CD14-positive monocyte (primary cell): ENCODE results near the genes IL1R1, IL18R1 and SLC9A4.

- CAGE, long polyA plus RNA, result no peak
Measured at GRCh38 chr2:101696439-101697120, 927 bp upstream of the MAP4K4 start.

GRCh38 chr2:101733034-101734084, 35.9 kb downstream of the MAP4K4 start:
- CAGE, long polyA plus RNA, result no peak

GRCh38 chr2:101829415-101829748, 131.9 kb downstream of the MAP4K4 start:
- CAGE, long polyA plus RNA, result no peak

- CAGE, long polyA plus RNA, result no peak
Measured at GRCh38 chr2:101845896-101846653, 145.7 kb upstream of the IL1R2 start.

DNA sequence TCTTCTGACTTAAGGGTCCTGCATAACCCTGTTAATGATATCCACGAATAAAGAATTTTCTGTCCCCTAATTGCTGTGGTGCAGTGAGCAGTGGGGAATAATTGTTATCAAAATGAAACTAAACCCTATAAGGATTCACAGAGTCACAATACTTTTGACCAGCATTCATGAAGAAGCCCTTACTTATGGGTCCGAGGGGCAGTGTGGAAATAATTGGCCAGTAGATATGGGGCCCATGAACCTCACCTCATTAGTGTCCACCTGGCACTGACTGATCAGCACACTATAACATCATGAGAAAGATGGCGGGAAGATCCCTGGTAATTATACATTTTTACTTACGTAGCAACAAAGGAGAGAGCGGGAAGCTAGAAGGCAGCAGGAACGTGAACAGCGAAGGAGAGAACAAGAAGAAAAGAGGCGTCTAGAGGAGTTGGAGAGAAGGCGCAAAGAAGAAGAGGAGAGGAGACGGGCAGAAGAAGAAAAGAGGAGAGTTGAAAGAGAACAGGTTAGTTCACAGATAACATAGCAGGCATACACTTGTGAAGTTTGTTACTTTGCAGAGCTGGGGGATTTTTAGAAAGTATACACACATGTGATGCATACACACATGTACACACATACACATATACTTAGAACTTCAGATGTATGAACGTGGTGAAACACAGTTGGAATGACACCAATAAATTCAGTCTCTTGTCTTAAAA, 136.0 kb upstream of the IL1R2 start:
- CAGE, long polyA plus RNA, result no peak

- CAGE, long polyA plus RNA, result no peak
Measured at GRCh38 chr2:101991531-101991709, 340 bp upstream of the IL1R2 start.

- CAGE, long polyA plus RNA, result no peak
Measured at GRCh38 chr2:102033342-102033871, 41.6 kb downstream of the IL1R2 start.

DNA sequence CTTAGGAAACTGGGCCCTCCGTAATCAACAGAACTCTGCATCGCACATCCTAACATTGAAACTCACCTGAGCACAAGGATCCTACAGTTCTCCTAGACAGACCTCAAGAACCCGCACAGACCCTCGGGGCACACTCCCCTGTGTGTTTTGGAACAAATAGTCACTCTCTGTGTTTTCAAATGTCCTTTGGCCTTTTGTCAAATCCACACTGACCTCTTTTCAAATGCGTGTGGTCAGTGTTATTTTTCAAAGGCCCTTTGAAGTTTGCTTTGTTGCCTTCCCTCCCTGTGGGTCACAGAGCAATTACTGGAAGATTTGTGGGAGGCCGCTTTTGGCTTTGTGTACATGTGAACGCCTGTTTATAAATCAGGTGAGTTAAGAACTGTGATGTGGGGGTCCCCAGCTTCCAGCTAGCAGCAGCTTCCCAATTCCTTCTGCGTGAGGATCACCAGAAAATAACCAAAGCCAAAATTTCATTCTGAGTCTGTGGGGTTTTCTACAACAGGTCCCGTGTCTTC, 66.1 kb downstream of the IL1R2 start:
- CAGE, long polyA plus RNA, result no peak

GRCh38 chr2:102059922-102060597, 68.3 kb downstream of the IL1R2 start:
- CAGE, long polyA plus RNA, result no peak

GRCh38 chr2:102069947-102070865, 72.3 kb upstream of the IL1R1 start:
- CAGE, long polyA plus RNA, result no peak

GRCh38 chr2:102142590-102143340, at the start of gene IL1R1:
IL1R1 (plus strand) TSS chr2:102142746.
- CAGE, long polyA plus RNA, result no peak

DNA sequence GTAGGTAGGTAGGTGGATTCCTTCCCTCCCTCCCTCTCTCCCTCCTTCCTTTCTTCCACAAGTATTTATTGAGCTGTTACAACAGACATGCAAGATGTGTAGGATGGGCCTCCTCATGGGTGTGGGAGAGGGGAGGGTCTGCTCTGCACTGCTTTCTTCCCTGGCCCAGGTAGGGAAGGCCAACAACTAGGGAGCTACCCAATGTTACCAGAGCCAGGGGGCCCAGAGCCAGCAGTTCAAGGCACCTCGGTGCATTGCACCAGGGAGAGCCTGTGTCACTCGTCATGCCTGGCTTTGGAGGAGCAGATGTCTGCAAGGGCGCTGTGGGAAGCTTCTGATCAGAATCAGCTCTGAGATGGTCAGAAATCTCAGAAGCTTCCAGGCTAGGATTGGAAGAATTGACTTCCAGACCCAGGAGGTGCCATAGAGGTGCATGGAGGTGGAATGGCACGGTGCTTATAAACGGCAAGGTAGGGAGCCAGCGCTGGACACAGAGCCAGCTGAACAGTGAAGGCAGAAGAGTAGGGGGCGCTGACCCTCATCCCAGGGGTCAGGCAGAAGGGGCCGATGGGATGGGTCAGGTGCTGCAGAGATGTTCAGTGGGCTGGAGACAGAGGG, 9.0 kb downstream of the IL1R1 start:
- CAGE, long polyA plus RNA, result no peak

DNA sequence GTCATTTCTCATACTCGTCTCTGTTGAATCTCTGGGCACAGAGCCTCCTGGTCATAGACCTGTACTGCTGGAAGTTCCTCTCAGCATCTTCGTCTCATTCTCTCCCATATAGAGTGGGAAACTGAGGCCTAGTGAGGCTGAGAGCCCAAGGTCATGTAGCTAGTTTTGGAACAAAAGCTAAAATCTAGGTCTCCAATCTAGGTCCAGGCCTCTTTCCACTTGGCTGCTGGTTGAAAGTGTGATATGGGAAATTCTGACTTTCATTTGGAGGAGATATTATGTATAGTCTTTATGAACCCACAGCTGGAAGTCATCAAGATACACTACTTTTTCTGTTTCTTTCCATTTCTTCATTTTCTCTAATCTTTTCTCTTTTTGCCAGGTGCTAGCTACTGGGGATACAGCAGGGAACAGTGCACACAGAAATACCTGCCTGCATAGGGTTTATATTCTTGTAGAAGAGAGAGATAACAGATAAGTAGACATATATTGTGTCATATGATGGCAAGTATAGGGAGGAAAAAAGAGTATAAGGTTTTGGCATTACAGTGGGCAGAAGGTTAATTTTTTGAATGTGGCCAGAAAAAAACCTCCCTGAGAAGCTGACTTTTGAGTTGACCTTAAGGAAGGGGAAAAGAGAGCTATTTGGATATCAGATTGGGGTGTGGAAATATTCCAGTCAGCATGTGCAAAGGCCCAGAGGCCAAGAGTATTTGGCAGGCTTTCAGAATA, 15.5 kb downstream of the IL1R1 start:
- CAGE, long polyA plus RNA, result no peak

GRCh38 chr2:102355383-102356615, at the start of gene IL18R1:
IL18R1 (plus strand) TSS chr2:102355796.
- CAGE, long polyA plus RNA, result no peak

GRCh38 chr2:102473041-102473544, at the start of gene SLC9A4:
SLC9A4 (plus strand) TSS chr2:102473226.
- CAGE, long polyA plus RNA, result no peak

GRCh38 chr2:103401670-103402186, 639.9 kb downstream of the TMEM182 start:
- CAGE, long polyA plus RNA, result no peak

GRCh38 chr2:104867214-104868093, 13.5 kb downstream of the POU3F3 start:
- CAGE, long polyA plus RNA, result no peak

DNA sequence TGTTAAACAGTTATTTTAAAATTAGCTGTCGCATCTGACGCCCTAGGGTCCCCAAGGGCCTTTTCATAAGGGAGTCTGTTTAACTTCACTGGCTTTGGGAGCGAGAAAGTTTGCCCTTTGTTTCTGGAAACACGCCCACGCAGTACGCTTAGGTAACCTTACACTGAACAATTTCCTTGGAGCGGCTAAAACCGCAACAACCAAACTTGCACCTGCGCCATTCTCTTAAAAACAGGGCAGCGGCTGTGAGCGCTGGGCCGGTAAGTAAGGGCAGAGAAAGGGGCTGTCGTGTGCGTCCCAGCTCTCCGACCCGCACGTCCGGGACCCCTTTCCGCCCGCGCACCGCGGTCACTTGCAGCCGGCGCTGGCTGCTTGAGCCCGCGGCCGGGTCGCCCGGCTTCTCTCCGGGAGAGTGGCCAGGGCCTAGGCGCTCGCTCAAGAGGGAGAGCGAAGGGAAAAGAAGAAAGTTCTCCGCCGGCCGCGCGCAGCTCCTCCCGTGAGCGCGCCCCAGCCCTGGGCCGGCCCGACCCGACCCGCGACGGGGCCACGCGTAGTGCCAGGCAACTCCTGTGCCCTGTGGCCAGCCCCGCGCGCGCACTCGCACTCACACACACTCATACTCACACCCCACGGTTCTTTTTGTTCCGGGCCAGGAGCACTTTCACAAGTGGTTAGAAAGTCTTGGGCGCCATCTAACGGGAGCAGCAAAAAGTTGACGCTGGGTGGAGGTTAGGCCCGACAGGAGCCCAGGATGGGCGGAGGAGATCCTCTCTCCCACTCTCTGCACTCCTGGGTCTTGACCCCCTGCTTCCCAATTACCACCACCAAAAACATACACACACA, 19.2 kb downstream of the POU3F3 start:
- CAGE, long polyA plus RNA, result no peak

- CAGE, long polyA plus RNA, result no peak
Measured at GRCh38 chr2:105038725-105039227, 907 bp downstream of the MRPS9 start.

- CAGE, long polyA plus RNA, result no peak
Measured at GRCh38 chr2:105107825-105108024, 69.9 kb downstream of the MRPS9 start.